ENCODE measurements around the gene SPO11.

- PRO-cap = no peak
- RAMPAGE, long total RNA, 2 experiments = no peak in any of the 2 experiments
These were observed at the start of gene SPO11 for GRCh38 chr20:57329489-57330066. Gene SPO11 (plus strand): TSS chr20:57329803.

DNA sequence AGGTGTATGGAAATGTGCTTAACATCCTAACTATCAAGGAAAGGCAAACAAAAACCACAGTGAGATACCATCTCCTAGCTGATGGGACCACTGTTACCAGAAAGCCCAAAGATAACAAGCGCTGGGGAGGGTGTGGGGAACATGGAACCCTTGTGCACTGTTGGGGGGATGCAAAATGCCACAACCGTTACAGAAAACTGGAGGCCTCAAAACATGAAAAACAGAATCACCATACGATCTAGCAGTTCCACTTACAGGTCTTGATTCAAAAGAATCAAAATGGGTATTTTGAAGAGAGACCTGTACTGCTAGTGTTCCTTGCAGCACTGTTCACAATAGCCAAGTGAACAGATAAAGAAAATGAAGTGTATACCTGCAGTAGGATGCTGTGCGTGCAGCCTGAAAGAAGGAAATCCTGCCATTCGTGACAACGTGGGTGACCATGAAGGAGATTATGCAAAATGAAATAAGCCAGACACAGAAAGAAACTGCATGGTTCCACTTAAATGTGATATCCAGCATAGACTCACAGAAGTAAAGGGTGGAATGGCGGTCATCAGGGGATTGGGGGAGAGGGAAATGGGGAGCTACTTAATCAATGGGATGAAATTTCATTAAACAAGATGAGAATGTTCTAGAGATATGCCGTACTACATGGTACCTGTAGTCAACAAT is 19.6 kb upstream of the RBM38 start:
- PRO-cap = no peak
- RAMPAGE, long total RNA, 2 experiments = no peak in any of the 2 experiments

- PRO-cap = no peak
- RAMPAGE, long total RNA, 2 experiments = no peak in any of the 2 experiments
These were observed 5.7 kb downstream of the RBM38 start for GRCh38 chr20:57396617-57397583.

DNA sequence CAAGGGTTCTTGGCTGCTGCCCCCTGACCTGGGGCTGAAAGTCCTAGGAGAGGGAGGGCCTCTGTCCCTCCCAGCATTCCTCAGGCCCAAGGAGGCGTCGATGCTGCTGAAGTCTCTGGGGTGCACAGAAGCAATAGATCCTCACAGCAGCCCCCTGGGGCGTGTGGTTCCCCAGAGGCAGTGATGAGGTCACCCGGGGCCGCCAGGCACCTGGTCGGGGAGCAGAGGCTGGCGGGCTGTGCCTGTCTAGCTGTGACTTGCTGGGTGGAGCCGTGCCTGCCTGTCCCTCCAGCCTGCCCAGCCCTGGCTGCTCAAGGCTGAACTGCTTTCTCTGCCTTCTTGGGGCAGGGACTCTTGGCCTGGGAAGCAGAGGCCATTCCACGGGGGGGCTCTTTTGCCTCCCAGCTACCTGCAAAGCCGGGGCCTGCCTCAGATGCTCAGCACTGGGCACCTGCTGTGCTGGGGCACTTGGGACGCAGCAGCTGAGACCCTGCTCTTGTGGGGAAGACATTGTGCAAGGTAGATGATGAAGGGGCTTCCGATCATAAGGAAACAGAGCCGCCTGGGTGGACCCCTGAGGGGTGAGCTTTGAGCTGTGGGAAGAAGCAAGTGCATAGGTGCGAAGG is 10.0 kb downstream of the RBM38 start:
- PRO-cap = no peak
- RAMPAGE, long total RNA, 2 experiments = no peak in any of the 2 experiments

DNA sequence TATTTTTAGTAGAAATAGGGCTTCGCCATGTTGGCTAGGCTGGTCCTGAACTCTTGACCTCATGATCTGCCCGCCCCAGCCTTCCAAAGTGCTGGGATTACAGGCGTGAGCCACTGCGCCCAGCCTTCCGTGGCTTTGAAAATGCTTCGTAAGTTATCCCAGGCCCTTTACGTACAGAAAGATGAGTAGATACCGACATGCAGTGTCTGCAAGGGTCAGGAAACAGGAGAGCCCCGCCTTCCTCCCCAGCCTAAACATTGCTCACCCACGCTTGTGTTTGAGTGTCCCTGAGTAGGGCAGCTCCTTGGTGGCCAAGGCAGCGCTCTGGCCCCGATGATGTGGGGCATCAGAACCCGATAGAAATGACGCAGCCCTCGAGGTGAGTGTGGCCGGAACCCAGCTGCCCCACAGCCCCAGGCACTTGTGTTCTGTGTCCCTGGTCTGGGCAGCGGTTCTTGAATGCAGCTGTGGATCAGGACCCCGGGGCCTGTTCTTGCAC is 12.6 kb downstream of the RBM38 start:
- PRO-cap = no peak
- RAMPAGE, long total RNA, 2 experiments = no peak in any of the 2 experiments

DNA sequence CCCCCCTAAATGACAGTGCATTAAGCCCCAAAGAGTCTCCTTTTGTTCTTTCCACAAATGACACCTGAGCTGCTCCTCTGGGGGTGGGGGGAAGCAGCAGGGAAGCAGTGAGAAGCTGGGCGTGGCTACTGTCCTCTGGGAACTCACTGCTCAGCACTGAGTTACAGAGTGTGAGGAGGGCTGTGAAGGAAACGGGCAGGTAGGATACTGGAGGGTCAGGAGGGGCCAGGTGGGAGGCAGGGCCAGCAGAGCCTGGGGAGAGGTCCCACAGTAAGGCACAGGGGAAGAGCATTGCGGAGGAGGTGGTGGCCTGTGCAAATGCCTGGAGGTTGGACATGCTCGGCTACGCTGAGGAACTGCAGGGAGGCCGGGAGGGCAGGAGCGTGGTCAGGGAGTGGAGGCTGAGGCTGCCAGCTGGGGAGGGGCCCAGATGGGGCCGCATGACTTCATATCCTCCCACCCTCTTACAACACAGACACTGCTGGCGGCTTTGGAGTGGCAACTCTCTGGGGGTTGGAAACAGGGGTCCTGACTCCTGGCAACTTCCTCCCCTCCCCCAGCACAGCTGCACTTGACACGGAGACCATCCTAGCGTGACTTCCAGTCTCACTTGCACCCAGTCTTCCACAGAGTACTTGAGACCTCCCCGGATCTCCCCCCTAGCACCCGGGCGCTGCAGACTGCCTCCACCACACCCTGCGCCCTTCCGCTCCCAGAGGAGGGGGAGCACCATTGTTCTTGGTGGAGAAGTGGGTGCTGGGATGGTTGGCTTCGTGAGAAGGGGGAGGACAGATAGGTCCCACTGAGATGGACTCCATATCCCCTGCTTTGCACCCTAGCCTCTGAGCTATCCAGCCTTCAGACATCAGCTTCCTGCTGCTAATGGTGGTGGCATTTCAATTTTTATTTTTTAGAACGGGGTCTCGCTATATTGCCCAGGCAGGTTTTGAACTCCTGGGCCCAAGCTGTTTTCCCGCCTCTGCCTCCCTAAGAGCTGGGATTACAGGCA is 34.2 kb downstream of the RBM38 start:
- PRO-cap = no peak
- RAMPAGE, long total RNA, 2 experiments = no peak in any of the 2 experiments

- PRO-cap = no peak
- RAMPAGE, long total RNA, 2 experiments = no peak in any of the 2 experiments
These were observed 43.1 kb downstream of the CTCFL start for GRCh38 chr20:57481756-57482363.

- PRO-cap = no peak
- RAMPAGE, long total RNA, 2 experiments = no peak in any of the 2 experiments
These were observed 4.2 kb upstream of the PCK1 start for GRCh38 chr20:57556618-57557271.

DNA sequence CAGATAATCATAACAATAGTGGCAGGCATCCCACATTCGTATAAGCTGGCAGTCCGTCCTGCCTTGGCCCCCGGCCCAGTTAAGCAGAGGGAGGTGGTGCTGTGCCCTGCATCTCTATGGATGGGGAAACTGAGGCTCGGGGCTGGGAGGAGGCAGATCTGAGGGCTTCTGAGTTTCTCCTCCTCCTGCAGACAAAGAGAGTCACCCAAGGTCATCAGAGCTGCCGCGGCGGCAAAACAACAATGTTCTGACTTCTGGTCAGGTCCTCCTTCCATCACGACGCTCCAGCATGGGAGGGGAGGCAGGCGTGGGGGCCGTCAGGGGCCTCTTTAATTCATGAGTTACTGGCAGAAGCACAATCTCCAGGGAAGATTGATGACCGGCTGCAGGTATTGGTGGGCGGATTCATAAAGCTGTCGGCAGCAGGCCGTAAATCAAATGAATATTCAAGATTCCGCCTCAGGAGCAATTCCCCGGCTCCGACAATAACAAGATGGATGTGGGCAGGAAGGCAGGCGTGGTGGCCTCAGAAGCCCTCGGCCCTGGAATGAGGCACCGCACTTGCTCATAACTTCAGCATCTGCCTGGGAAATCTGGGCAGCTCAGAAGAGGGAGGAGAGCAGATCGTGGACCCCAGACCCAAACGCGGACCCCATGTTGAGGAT is 19.0 kb downstream of the PCK1 start:
- PRO-cap = no peak
- RAMPAGE, long total RNA, 2 experiments = no peak in any of the 2 experiments

GRCh38 chr20:57591800-57592769 is 28.1 kb downstream of the ZBP1 start:
- PRO-cap = no peak
- RAMPAGE, long total RNA, 2 experiments = no peak in any of the 2 experiments

- PRO-cap = no peak
- RAMPAGE, long total RNA, 2 experiments = no peak in any of the 2 experiments
These were observed 2.2 kb downstream of the ZBP1 start for GRCh38 chr20:57617830-57618669.

DNA sequence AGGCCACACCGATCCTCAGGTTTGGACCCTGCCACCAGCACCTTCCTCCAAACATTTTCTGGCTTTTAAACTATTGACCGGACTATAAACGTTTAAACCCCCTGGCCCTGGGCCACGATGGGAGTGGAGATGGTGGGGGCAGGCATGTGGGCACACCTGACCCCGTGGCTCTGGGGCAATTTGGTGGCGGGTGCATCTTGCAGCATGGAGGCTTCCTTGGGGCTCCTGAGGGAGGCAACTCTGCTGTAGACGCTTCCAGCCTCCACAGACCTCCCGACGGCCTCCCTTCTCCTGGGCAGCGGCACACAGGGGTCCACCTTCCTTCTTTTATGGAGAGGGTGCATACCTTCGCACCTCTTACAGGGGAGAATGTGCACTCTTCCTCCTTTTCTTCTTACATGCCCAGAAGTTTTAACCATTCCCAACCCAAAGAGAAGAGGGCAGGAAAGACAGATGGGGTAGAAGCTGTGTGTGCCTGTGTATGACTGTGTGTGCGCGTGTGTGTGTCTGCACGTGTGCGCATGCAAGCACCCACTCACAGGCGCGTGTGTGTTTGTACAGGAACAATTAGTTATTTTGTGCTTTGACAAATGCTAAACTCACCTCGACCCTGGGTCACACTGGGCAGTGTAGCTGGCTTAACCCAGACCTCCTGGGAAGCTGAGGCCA is 5.0 kb downstream of the PMEPA1 start:
- PRO-cap = no peak
- RAMPAGE, long total RNA, 2 experiments = no peak in any of the 2 experiments

DNA sequence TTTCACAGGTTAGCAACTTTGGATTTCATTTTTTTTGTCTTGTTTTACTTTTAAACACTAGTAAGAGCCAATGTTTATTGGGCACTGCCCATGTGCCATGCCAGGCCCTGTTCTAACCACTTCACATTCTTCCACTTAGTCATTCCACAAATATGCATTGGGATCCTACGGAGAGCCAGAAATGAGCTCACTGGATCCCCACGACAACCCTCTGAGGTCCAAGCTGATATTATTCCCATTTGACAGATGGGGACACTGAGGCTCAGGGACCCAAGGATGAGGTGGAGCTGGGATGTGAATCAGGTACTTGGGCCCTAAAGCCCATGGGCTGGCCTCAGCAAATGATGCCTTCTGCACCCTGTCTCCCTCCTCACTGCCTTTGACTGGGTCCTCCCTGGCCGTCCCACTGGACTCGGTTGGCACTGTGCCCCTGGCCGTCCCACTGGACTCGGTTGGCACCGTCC is 4.7 kb upstream of the PMEPA1 start:
- PRO-cap = no peak
- RAMPAGE, long total RNA, 2 experiments = no peak in any of the 2 experiments

DNA sequence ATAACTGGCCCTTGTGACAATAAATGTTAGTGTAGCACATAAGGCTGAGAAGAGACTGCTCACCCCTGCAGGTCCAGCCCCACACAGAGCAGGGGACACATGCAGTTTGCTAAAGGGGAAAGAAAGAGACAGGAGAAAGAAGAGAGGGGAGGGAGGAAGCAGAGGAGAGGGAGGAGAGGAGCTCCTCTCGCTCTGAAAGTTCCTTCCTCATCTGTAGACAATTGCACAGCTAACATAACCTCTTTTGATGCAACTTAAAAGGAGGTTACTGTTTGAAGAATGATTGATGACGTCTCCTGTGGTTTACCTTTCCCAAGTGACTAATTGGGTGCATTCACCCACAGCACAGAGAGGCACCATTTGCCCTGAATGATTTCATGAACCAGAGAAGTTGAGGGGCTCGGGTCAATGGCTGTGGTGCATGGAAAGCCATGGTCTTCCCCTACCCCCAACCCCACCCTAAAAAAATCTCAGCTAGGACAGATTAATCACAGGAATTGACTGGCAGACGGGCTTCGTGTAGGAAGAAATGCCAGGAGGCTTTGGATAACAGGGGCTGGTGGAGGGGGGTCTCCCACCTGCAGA is 136.1 kb upstream of the C20orf85 start:
- PRO-cap = no peak
- RAMPAGE, long total RNA, 2 experiments = no peak in any of the 2 experiments

- PRO-cap = no peak
- RAMPAGE, long total RNA, 2 experiments = no peak in any of the 2 experiments
These were observed 129.3 kb upstream of the C20orf85 start for GRCh38 chr20:58021469-58021810.

- PRO-cap = no peak
- RAMPAGE, long total RNA, 2 experiments = no peak in any of the 2 experiments
These were observed 17.7 kb upstream of the C20orf85 start for GRCh38 chr20:58132925-58133512.

GRCh38 chr20:58135528-58135885 is 15.2 kb upstream of the C20orf85 start:
- PRO-cap = no peak
- RAMPAGE, long total RNA, 2 experiments = no peak in any of the 2 experiments

- PRO-cap = no peak
- RAMPAGE, long total RNA, 2 experiments = no peak in any of the 2 experiments
These were observed 11.1 kb upstream of the ANKRD60 start for GRCh38 chr20:58239395-58240059.

- PRO-cap = no peak
- RAMPAGE, long total RNA, 2 experiments = no peak in any of the 2 experiments
These were observed 40.5 kb upstream of the RAB22A start for GRCh38 chr20:58269037-58269482.

- PRO-cap = bidirectional peak, plus-strand start at chr20:58309736, minus-strand start at chr20:58309433
- RAMPAGE, long total RNA, 2 experiments = start-site peak on the minus strand in 1 of 2 experiments, at chr20:58309433-58309454 at its widest, 23 reads per replicate
These were observed 585 bp upstream of the RAB22A start for GRCh38 chr20:58308659-58309601.